Osteocyte (in vitro differentiated cells): ENCODE results near the gene SERPINA5.

DNA sequence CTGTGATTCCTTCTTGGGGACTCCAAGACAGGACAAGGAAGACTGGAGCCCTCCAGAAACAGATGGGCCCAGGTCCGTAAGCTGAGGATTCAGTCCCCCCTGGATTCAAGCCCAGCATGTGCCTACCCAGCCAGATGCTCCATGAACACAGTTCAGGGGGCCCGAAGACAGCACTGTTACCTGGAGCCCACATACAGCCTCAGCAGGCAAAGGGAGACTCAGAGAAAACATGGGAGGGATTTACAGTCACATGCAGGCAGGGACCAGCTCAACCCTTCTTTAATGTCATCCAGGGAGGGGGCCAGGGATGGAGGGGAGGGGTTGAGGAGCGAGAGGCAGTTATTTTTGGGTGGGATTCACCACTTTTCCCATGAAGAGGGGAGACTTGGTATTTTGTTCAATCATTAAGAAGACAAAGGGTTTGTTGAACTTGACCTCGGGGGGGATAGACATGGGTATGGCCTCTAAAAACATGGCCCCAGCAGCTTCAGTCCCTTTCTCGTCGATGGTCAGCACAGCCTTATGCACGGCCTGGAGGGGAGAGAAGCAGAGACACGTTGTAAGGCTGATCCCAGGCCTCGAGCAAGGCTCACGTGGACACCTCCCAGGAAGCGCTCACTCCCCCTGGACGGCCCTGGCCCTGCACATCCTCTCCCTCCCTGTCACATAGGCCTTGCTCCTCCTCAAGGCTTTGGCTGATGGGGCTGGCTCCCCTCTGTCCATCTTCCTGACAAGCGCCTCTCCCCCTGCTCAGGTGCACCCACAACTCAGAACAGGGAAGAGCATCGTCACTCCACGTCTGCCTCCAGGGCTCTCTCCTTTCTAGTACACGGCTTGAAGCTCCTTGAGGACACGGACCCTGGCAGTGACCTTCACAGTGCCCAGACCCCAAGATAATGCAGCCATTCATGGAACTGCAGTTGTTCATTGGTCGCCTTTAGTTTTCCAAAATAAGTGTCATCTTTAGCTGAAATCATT lies 10.0 kb downstream of the SERPINA1 start:
- PRO-cap: no peak

DNA sequence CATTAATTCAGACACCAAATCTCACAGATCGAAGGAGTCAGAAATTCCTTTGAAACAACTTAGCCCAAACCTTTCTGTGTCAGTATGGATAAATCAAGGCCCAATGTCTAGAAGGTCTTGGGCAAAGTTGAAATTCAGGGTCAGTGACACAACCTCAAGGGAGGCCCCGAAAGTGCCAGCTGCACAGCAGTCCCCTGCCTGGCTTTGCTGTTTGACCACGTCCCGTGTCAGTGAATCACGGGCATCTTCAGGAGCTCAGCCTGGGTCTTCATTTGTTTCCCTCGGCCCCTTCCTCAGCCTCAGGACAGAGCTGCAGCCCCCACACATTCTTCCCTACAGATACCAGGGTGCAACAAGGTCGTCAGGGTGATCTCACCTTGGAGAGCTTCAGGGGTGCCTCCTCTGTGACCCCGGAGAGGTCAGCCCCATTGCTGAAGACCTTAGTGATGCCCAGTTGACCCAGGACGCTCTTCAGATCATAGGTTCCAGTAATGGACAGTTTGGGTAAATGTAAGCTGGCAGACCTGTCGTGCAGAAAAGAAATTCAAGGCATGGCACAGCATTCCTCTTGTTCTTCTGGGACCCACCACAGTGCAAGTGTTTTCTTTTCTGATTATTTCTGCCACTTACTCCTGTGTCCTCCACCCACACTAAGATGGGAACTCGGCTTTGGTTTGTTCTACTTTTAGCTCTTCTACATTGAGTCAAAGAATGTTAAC lies 9.2 kb downstream of the SERPINA1 start:
- PRO-cap: no peak

DNA sequence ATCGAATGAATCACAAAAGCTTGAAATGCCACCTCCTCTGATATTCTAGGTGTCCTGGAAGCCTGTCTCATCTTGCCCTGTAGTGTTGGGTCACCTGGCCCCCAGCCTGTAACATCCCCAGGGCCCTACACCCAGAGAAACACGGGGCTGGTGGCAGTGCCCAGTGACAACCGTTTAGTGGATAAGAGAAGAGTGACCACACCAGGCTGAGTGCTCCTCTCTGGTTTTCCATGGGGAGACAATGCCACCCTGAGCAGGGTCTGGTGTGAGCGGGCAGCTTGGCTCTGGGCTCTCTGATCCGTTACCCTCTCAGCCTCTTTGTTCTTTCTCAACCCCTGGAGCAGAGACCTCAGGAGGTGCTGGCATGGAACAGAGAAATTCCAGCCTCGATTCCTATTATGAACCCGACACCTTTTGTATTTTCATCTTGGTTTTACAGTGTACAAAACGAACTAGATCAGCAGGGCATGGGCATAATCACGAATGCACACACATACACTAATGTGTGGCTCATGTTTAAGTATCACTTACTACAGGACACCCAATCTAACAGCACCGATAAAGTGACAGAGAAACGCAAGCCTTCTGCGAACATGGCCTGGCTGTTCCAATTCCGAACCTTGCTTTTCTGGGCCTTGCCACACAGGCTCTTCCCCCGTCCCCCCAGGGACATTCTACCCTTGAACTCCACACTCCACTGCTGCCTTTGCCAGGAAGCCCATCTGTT lies 8.4 kb downstream of the SERPINA1 start:
- PRO-cap: no peak

DNA sequence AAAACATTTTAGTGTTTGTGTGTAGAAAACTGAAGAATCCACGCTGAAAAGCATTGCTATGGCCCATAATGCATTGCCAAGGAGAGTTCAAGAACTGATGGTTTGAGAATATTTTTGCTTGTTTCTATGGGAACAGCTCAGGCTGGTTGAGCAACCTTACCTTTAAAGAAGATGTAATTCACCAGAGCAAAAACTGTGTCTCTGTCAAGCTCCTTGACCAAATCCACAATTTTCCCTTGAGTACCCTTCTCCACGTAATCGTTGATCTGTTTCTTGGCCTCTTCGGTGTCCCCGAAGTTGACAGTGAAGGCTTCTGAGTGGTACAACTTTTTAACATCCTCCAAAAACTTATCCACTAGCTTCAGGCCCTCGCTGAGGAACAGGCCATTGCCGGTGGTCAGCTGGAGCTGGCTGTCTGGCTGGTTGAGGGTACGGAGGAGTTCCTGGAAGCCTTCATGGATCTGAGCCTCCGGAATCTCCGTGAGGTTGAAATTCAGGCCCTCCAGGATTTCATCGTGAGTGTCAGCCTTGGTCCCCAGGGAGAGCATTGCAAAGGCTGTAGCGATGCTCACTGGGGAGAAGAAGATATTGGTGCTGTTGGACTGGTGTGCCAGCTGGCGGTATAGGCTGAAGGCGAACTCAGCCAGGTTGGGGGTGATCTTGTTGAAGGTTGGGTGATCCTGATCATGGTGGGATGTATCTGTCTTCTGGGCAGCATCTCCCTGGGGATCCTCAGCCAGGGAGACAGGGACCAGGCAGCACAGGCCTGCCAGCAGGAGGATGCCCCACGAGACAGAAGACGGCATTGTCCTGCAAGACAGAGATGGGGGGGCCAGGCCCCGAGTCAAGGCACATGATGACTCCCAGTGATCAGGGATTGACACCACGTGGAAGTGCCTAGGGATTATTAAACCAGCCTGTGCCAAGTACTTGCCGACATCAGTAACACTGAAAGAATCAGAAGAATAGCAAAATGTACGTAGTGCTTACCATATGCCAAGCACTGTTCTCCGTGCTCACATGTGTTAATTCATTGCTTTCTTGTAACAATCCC lies 5.6 kb downstream of the SERPINA1 start:
- PRO-cap: no peak

DNA sequence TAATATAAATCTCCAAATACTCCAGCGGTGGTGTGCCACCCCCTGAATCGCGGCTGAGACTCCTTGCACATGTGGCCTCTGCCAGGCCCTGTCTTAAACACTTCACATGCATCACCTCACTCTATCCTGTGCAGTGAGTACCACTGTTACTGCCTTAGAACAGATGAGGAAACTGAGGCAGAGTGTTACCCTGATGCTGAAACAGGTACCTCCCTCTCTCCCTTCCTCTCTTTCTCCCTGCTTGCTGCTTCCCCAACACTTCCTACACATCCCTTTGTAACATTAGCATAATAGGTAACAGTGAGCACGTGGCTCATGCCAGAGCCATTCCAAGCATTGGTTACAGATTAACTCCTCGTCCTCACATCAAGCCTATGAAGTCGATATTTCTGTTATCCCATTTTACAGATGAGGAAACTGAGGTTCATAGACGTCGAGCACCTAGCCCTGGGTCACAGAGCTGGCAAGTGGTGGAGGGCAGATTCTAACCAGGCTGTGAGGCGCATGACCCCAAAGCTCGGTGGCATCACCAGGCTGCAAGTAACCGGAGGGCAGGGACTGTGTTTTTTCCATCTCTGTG lies 5.5 kb upstream of the SERPINA1 start:
- PRO-cap: no peak

DNA sequence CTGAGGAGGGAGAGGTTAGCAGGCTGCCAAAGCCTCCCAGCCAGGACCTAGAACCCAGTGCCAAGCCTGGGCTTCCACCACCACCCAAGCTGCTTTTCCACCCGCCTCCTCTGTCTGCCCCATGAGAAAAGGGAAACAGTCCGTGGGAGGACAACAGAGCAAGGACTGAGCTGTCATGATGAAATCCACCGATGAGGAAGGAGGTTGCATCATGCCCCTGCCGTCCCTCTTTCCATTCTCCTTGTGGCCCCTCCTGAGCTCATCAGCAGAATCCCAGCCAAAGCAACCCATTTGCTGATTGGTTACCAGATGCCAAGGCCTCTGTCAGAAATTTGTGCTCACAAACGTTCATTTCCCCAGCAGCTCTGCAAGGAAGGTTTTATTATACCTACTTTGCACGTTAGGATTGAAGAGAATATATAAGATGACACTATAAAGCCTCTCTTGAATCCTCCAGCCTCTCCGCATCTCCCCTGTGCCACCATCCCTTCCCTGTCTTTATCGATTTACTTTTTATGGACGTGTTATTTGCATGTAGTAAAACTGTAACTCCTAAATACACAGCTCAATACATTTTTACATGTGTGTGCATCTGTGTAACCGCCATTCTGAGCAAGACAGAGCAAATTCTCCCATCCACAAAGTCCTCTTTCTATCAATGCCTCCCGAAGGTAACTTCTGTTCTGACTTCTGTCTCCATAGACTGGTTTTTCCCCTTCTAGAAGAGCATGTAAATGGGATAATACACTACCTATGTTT lies 6.4 kb upstream of the SERPINA1 start:
- PRO-cap: no peak

- PRO-cap: no peak
Observed at GRCh38 chr14:94480856-94481117, 4.8 kb upstream of the SERPINA9 start.

GRCh38 chr14:94504163-94504422 lies 5.2 kb downstream of the SERPINA12 start:
- PRO-cap: no peak

GRCh38 chr14:94542281-94542866 lies 18.9 kb upstream of the SERPINA4 start:
- PRO-cap: no peak

- PRO-cap: no peak
Observed at GRCh38 chr14:94581065-94582337, at the start of gene SERPINA5. TSS of gene SERPINA5 (plus strand) at chr14:94581426.

DNA sequence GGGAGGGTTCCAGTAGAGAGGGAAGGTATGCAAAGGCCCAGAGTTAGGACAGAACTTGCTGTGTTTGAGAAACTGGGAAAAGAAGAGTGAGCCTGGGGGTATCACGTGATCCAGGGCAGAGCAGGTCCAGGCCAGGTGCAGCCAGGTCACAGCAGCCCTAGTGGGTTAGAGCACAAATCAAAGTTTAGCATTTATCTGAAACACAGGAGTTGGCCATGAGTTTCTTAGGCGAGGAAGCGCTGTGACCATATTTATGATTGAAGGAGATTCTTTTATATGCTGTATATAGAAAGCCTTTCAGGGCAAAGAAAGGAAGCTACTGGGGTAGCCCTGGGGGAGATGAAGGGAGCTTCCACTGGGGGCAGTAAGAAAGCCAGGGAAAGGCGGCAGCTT lies 1.7 kb downstream of the SERPINA5 start:
- PRO-cap: no peak

- PRO-cap: no peak
Observed at GRCh38 chr14:94614146-94614376, 1.9 kb downstream of the SERPINA3 start.

- PRO-cap: no peak
Observed at GRCh38 chr14:94864934-94865283, 95.0 kb upstream of the GSC start.

DNA sequence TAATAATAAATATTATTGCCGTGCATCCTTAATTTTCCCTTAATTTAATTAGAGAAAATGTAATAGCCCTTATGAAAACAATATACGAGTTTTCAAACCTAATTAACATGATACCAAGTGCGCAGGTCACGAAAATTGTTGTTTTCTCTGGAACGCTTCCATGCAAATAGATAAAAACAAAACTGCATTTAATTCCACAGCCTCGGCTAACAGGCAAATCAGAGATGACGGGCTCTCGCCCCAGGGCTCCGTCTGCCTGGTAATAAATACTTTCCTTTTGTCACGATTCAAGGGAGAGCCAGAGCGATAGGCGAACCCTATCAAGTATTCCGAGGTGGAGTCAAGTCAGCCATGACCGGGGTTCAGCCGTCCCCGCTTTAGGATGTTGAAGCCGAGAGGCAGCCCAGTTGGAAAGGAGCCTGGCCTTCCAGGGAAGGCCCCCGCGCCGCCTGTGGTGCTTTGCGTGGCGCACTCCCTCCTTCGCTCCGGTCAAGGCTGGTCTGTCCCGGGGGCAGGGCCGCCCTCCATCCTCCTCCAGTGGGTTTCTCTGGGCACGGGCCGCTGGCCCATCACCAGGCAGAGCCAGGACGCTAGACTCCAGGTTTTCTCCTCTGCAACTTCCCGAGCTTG lies 137.8 kb upstream of the GSC start:
- PRO-cap: no peak

- PRO-cap: no peak
Observed at GRCh38 chr14:94971725-94972347, 185.5 kb downstream of the DICER1 start.

GRCh38 chr14:95137826-95138256 lies 19.5 kb downstream of the DICER1 start:
- PRO-cap: no peak

- PRO-cap: no peak
Observed at GRCh38 chr14:95138316-95138982, 18.9 kb downstream of the DICER1 start.

DNA sequence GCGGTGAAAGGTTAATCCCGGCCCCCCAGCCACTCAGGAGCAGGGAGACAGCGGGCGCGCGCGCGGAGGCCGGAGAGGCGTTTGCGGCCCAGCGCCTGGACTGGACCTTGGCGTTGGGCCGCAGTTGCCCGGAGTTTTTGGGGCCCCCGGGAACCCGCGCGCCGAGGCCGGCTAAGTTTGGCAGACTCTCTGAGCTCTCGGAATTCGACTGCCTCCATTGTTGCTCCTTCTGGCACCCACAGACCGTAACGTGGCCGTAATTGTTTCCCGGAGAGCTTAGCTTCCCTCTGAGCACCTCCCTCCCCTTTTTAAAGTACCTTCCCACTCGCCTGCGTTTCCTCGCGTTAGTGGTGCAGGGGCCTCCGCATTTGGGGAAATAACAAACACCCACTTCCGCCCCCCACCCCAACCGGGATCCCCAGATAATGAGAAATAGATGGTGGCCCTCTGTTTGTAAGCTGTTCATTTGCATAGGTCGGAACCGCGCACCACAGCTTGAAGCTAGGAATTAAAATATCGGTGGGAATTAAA lies 350 bp upstream of the DICER1 start:
- PRO-cap: bidirectional peak, plus-strand start at position 42 of the sequence, minus-strand start outside the sequence; unidirectional peak, minus-strand start at position 252 of the sequence; unidirectional peak, minus-strand start at position 315 of the sequence

DNA sequence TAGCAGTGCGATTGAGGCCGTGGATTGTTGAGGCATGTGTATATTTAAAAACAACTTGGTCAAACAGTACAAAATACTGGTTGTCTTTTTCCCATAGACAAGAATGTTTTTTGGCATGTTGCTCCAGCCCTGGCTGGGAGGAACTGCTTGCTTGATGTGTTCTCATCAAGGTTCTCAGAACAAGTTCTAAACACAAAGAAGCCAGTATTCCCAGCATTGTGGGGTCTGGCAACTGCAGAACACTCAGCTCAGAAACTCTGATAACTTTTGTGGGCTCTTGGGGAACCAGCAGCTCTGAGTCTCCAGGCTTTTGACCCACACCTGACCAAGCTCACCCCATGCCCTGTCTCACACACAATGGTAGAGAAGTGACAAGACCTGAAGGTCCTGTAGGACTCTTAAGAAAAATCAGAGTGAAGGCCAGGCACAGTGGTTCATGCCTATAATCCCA lies 27.1 kb upstream of the DICER1 start:
- PRO-cap: no peak

DNA sequence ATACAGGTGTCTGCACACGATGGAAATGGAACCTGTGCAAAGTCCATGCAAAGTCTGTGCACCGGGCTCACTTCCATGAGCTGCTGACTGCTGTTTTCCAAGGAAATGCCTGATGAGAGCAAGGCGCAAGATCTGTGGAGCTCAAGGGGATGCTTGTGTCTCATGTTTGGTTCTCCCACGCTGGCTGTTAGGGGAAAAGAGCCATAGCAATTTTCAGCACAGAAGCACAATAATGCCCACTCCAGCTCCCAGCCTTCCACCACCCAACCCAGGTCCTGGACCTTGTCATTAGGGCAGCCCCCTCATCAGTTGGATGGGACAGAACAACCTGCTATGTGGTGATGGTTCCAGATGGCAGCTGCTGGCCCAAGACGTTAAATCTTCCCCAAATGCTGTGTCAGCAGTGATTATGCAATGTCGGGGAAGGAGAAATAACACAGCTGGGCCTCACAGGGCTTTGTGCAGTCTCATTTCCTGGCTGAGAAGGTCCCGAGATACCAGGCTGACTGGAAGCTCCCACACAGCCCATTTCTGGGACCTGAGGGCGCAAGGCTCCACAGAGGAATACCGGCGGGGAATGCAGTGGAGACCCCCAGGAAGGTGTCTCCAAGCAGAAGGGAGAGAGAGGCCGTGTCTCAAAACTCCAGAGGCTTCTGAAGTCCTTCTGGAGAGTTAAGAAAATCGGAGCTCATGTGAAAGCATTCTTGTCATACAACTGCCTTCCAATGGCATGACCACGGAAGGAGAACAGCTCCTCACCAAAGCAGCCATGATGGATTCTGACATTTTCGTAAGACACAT lies 28.0 kb upstream of the DICER1 start:
- PRO-cap: no peak